Renal cortical epithelial cell (primary cell): ENCODE measurements around the gene ZNF697.

- RRBS, result no CpG with 5 or more reads among the region's 4 CpGs
These were observed 53.0 kb downstream of the TENT5C start for GRCh38 chr1:117658760-117659342.

- RRBS, result no CpG with 5 or more reads among the region's 12 CpGs
These were observed 1.0 kb downstream of the WDR3 start for GRCh38 chr1:117930439-117931075.

DNA sequence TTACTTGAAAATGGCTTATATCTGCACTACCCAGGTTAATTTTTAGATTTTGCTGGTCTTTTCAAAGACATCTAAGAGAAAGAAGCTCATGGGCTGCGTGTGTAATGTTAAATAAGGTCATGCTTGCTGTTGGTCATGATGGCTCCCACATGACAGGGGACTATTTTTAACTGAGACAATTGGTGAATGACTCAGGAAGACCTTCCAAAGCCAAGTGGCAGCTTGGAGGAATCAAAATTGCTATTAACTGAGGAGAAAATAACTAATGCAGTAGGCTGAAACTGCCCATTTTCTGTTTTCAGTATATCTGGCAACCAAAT is 117.1 kb upstream of the SPAG17 start:
- RRBS, result no CpG with 5 or more reads among the region's 1 CpG

- RRBS, result no CpG with 5 or more reads among the region's 3 CpGs
These were observed 172.2 kb downstream of the TBX15 start for GRCh38 chr1:118815892-118816410.

- RRBS, result no CpG with 5 or more reads among the region's 7 CpGs
These were observed 20.9 kb upstream of the TBX15 start for GRCh38 chr1:119008895-119009522.

- RRBS, result no CpG with 5 or more reads among the region's 6 CpGs
These were observed 988 bp downstream of the WARS2 start for GRCh38 chr1:119139455-119139874.

GRCh38 chr1:119326850-119328346 is 41.2 kb upstream of the HAO2 start:
- RRBS, result 3% methylated on average over 18 of the region's 59 CpGs

GRCh38 chr1:119492844-119493194 is 14.2 kb upstream of the HSD3B1 start:
- RRBS, result no CpG with 5 or more reads among the region's 2 CpGs

- RRBS, result no CpG with 5 or more reads among the region's 40 CpGs
These were observed 16.5 kb downstream of the ZNF697 start for GRCh38 chr1:119631353-119632093.

DNA sequence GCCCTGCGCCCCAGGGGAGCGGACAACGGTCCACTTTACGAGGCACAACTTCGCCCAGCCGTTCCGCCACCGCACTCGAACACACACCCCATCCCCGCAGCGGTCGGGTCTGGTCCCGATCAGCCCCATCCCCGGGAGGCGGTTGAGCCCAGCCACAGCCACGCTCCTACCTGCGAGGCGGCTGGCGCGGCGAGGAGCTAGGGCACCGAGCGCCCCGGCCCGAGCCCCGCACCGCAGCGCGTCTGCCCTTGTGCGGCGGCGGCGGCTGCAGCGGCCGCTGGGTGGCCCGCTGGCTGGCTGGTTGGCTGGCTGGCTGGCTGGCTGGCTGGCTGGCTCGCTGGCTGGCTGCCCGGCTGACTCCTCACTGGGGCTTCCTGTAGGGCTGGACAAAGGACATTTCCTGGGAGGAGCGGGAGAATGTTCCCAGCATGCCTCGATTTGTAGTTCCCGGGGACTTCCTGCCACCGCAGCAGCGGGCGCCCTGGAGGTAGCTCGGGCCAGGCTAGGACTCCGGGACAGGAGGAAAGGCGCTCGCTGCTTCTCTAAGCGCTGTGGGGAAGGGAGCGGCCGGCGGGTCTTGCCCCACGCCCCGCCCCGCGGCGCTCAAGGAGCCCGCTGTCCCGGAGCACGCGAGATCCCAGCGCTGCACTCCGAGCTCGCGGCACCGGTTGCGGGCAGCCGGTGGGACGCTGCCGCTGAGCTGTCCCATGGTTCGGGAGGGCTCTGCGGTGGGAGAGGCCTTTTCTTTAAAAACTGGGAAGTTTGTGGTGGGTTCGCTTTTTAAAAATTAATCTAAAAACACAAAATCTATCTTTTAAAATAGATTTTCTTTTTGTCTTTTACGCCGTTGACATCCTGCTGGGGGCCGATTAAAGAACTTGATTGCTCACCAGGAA is at the start of gene ZNF697:
Gene ZNF697, minus strand, starts transcription at position 366 of the 896 bp plus-strand sequence.
- RRBS, result under 1% methylated on average over 37 of the region's 76 CpGs

DNA sequence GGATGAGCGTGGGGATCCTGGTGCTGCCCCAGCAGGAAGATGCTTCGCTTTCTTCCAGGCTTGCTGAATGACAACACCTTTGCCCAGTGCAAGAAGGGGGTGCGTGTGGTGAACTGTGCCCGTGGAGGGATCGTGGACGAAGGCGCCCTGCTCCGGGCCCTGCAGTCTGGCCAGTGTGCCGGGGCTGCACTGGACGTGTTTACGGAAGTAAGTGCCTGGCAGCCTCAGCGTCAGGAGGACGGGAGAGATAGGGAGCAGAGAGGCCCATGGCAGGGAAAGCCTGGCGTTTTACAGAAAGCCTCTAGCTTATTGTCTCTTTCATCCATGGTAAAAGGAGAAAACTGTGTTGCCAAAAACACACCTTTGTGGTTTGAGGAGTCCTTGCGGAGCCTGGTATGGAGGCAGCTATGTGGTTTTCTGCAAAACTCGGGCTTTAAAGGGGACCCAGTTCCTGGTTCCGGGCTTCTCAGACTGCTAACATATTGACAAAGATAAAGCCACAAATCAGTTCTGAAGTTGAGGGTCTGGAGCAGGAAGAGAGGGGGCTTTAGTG is 23.6 kb downstream of the PHGDH start:
- RRBS, result no CpG with 5 or more reads among the region's 17 CpGs

DNA sequence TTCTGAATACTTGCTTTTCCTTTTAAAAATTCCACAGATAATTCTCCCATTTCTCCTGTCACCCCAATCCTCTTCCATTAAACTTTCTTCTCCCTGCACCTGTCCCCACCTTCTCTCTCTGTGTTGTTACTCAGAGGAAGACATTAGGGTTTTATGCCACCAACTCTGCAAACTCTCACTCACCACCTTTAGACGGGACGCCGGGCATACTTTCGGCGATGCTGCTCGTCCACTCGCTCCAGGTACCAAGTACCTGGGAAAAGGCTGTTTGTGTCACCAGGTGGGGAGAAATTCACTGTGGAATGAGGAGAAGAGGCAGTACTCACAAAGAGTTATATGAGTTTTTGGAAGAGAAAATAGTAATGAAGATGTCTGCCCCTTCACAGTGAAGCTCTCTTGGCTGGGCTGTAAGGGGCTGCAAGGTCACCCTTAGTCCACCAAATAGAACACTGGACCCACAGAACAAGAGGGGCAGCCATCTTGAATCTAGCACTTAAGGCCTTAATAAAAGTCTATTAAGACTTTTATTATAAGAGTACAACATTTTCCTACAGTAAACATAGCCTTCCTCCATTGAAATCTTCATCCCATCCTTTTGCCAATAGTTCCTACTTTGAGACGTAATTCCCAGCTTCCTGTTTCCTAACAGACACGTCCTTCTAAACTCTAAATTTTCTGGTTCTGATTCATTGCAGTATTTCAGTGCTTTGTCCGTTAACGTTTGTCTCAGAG is 17.9 kb downstream of the HMGCS2 start:
- RRBS, result no CpG with 5 or more reads among the region's 11 CpGs

- RRBS, result no CpG with 5 or more reads among the region's 12 CpGs
These were observed 11.3 kb upstream of the HMGCS2 start for GRCh38 chr1:119779746-119780637.

- RRBS, result no CpG with 5 or more reads among the region's 5 CpGs
These were observed 133.4 kb downstream of the NBPF8 start for GRCh38 chr1:120548257-120548694.

DNA sequence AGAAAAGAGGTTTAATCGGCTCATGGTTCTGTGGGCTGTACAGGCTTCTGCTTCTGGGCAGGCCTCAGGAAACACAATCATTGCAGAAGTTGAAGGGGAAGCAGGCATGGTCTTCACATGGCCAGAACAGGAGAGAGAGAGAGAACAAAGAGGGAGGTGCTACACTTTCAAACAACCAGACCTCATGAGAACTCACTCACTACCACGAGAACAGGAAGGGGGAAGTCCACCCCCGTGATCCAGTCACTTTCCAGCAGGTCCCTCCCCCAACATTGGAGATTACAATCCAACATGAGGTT is 156.9 kb downstream of the H3-7 start:
- RRBS, result no CpG with 5 or more reads among the region's 3 CpGs

GRCh38 chr1:143974506-143974705 is 2.6 kb upstream of the FAM72C start:
- RRBS, result no CpG with 5 or more reads among the region's 13 CpGs

DNA sequence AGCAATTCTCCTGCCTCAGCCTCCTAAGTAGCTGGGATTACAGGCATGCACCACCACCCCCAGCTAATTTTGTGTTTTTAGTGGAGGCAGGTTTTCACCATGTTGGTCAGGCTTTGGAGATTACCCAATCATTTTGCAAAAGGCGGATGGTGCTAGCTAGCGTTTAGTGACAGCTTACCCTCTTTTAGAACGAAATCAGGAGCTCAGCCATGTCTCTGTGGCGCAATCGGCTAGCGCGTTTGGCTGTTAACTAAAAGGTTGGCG is 33.2 kb downstream of the FAM72D start:
- RRBS, result no CpG with 5 or more reads among the region's 8 CpGs

DNA sequence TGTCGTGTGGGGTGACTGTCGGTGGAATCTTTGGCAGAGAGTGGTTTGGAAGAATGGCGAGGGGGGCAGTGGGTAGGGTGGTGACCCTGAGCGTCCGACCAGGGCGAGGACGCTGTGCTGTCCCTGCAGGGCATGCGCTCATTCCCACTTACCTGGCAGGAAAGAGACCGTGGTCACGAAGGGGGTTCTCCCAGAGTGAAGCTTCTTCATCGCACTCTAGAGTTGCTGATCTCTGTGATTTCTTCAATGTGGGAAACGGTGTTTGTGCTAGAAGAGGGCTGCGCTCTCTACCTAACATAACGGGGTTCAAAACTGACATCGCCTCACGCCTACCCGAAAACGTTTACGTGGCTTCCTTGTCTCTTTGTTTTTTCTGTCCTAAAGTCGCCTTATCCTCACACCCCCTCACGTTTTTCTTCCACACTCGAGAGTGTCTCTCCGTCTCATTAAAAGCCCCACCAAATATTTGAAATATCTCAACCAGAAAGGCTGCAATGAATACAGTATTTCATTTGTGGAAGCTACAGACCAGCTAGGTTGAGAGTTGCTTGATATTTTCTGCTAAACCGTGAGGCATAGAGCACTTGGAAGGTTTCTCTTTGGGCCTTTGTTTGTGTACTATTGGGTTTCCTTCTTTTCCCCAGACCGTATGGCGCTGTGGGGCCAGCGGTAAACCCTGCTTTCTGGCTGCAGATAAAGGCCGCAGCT is 72.4 kb downstream of the PPIAL4D start:
- RRBS, result no CpG with 5 or more reads among the region's 28 CpGs

DNA sequence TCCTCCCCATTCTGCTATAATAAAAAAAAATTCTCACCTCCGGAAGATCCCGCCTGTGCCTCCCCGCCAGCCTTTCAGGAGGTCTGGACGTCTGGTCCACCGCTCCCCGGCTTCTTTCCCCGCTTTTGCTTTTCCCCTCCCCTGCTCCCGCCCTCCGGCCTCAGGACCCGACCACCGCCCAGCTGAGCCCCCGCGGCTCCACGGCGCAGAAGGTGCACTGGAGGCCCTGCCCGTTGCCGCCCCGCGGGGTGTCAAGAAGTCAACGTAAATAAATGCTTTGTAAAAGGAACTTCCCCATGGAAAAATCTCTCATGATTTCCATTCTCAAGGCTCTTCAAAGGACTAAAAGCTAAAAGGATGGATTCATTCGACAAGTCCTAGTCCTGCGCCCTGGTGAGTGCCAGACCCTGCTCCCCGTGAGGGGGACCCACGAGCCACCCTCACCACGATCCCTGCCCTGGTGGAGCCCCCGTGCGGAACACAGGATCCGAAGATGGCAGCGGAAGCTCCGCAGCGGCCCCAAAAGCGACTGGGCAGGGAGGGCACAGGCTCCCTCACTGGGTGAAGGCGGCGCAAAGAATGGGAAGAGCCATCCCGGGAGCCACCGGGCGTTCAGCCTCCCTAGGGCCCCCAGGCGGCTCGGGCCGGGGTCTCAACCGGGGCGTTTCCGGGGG is 45.0 kb upstream of the PPIAL4D start:
- RRBS, result no CpG with 5 or more reads among the region's 43 CpGs